Jurkat, Clone E6-1 (cell line): ENCODE data around the gene PCK1.

DNA sequence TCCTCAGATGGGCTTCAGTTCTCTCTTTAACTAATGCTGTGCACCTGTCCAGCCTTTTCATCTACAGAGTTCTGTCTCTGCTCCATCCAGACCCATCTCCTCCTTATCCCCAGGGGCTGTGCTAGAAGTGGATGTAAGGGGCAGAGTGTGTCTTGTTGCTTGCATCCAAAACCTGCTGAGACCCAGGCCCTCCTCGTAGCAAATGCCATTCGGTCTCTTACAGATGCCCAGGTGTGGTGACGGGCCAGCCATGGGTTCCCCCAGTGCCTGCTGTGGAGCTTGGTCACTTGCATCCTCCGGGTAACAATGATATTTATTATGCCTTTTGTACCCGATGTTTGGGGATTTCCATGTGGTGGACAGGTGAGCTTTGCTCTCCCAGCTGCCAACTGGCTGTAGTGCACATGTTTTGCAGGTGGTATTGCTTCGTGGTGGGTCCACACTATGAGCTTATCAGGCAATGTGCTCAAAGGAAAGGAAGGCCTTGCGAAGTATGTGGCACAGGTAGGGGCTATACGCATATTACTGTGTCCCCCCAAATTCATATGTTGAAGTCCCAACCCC lies 4.1 kb upstream of the CTCFL start:
- RRBS = no CpG with 5 or more reads among the region's 8 CpGs

GRCh38 chr20:57560555-57561287 lies at the start of gene PCK1:
Gene PCK1 (plus strand): TSS chr20:57561110.
- RRBS = no CpG with 5 or more reads among the region's 11 CpGs

GRCh38 chr20:57561288-57562368 lies 718 bp downstream of the PCK1 start:
- RRBS = no CpG with 5 or more reads among the region's 27 CpGs

GRCh38 chr20:57567158-57567838 lies 6.4 kb downstream of the PCK1 start:
- RRBS = no CpG with 5 or more reads among the region's 11 CpGs

GRCh38 chr20:57593574-57594443 lies 26.4 kb downstream of the ZBP1 start:
- RRBS = 25% methylated on average over 2 of the region's 23 CpGs

- RRBS = 3% methylated on average over 9 of the region's 25 CpGs
These were observed 1.1 kb downstream of the ZBP1 start for GRCh38 chr20:57618771-57619857.

GRCh38 chr20:57627905-57628764 lies 7.9 kb upstream of the ZBP1 start:
- RRBS = no CpG with 5 or more reads among the region's 16 CpGs

- RRBS = 13% methylated on average over 2 of the region's 29 CpGs
These were observed 29.5 kb downstream of the PMEPA1 start for GRCh38 chr20:57679824-57681158.

GRCh38 chr20:57703252-57704184 lies 6.3 kb downstream of the PMEPA1 start:
- RRBS = no CpG with 5 or more reads among the region's 18 CpGs

- RRBS = 1% methylated on average over 22 of the region's 35 CpGs
These were observed 505 bp downstream of the PMEPA1 start for GRCh38 chr20:57709372-57709648.

GRCh38 chr20:57768581-57769042 lies 58.8 kb upstream of the PMEPA1 start:
- RRBS = no CpG with 5 or more reads among the region's 1 CpG

DNA sequence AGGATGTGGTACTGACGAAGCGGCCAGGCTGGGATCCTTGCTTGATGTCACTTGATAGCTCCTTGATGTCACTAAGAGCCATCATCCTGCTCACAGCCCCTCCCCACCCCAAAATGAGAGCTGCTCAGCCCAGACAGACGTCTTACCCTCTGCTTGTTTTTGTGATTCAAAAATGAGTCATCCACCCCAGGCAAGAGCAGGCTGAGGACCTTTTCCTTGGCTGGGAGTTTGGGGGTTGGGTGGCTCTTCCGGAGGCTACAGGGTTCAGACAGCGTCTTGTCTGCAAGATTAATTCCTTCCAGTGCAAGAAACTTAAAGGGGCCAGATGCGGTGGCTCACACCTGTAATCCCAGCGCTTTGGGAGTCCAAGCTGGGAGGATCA lies 62.8 kb upstream of the PMEPA1 start:
- RRBS = no CpG with 5 or more reads among the region's 7 CpGs

DNA sequence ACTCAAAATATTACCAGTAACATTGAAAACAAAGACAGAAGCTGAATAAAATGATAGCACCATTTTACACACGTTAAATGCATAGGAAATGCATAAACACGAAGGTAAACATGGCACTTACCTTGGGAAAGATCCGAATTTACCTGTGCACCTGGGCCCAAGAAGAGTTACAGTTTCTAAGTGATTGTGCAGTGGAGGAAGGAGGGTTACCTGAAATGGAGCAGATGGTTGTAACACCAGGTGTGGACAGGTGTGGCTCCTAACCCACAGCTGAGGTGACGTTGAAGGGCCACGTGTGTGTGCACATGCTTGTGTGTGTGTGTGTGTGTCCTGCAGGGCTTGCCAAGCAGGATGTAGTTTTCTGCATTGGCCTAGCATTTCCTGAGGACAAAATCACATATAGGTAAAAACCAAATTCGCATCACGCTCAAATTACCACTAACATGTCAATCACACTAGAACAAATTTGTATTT lies 163.1 kb upstream of the C20orf85 start:
- RRBS = no CpG with 5 or more reads among the region's 7 CpGs

DNA sequence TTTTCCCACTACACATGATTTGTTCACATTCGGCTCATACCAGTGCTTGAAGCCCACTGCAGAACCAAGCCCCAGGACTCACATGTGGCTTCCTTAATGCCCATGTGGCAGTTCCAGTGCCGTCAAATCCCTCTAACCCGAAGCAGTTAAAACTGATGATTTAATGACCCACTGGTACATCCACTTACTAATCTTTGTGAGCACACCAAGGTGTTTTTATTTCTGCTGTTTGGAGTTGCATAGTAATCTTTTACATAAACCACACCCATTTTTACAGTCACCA lies 154.3 kb upstream of the C20orf85 start:
- RRBS = no CpG with 5 or more reads among the region's 3 CpGs

- RRBS = no CpG with 5 or more reads among the region's 28 CpGs
These were observed 111.0 kb upstream of the C20orf85 start for GRCh38 chr20:58039432-58040288.

- RRBS = no CpG with 5 or more reads among the region's 9 CpGs
These were observed 65.6 kb upstream of the C20orf85 start for GRCh38 chr20:58085131-58085538.

DNA sequence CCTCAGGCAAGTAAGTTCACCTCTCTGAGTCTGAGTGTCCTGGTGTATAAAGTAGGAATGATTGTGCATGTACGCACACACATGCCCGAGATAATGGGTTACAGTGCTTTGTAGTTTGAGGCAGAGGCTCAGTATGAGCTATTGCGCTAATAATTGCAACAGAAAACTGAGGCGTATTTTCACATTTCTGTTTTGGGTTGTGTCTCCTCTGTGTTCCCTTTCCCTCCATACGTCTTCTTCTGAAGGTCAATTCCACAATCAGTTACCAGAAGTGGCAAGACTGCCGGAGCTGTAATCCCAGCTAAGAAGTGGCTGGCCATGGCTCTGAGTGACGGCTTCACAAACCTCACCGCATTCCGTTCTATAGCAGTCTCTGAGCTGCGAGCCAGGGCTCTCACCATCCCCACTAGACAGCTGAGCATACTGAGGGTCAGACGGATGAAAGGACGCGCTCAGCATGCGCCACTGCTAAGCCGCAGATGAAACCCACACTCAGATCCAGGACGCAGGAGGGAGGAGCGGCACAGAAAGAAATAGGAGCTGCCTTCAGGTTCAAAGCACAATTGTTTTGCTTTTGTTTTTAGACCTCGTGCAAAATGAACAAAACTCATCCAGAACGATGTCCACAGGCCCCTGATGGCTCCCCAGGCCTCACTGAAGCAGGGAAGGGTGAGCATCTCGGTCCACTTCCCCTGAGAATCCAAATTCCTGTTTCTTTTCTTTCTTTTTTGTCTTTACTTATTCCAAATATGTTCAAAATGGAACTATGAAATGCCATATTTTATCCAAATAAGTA lies 20.1 kb upstream of the C20orf85 start:
- RRBS = no CpG with 5 or more reads among the region's 20 CpGs

DNA sequence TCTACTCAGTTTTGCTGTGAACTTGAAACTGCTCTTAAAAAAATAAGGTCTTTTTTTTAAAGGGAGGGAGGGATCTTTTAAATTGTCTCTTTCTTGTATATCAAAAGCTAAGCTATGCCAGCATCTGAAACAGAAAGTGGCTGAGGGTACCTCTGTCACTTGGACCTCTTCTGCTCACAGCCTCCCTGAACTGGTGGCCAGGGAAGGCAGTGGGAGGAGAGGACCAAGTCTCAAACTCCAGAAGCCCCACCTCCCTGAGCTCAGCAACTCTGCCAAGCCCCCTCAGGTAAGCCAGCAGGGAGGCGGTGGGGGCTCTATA lies 15.5 kb upstream of the C20orf85 start:
- RRBS = no CpG with 5 or more reads among the region's 1 CpG

DNA sequence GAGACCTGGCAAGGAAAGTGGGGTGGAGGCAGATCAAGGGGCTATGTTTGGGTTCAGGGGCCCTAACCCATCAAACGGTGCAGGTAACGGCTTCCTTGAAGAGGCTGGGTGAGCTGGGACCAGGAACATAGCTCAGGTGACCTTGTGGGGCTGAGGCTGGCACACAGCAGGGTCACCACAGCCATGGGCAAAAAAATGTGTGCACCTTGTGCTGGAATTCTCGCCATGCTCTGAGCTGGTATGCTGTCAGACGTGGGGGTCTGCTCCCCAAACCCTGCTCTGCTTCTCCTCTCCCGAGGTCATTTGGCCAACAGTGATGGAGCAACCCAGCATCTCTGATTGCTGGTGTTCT lies 35.1 kb upstream of the STX16 start:
- RRBS = no CpG with 5 or more reads among the region's 5 CpGs

DNA sequence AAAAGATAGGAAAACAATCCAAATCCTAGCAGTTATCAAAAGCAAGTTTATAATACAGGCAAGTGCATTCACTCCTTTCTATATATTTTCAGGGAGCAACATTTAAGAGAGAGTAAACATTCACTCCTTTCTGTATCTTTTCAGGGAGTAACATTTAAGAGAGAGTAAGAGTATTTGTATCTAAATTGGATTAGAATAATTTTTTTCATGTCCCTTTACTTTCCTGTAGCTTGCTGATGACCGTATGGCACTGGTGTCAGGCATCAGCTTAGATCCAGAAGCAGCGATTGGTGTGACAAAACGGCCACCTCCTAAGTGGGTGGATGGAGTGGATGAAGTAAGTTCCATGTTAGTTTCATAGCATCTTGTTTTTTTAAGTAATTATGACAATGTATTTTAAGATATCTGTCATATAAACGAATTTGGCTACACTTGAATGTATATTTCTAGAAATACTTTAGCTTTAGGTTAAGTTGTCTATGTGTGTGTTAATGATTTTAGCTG lies 16.2 kb downstream of the STX16 start:
- RRBS = no CpG with 5 or more reads among the region's 4 CpGs